ENCODE results near the genes CCM2L and BPIFA3.

- PRO-cap = no peak
- RAMPAGE, long total RNA, 4 experiments = no peak in any of the 4 experiments
Observed at GRCh38 chr20:31720606-31720837, 2.1 kb downstream of the BCL2L1 start.

DNA sequence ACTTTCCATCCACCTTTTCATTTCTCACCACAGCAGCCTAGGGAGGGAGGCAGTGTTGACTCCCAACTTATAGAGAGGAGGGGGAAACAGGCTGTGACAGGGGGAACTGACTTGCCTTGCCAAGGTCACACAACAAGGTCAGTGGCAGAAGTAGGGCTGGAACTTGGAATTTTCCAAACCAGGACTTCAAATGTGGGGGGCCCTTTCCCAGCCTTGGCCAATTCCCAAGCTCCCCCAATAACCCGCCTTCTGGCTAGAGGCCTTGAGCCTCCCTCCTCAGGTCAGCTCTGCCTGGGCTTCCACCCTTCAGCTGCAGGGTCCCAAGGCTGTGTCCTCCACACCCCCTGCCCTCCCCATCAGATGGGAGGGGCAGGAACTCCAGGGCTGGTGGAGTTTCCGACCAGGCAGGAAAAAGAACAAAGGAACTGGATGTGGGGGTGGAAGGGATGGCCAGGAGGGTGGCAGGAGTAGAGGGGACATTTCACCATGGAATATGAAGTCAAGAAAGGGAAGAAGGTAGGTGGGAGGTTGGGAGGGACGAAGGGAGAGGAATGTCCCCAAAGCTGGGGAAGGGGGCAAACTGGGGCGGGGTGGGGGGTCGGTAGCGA is at the start of gene CCM2L:
TSS of gene CCM2L (plus strand) at position 470 of the 608 bp plus-strand sequence.
- PRO-cap = no peak
- RAMPAGE, long total RNA, 4 experiments = start-site peak on the plus strand in 2 of 4 experiments, centred at positions 455 to 480 of the sequence, 13 to 18 reads per replicate

GRCh38 chr20:32052549-32053429 is 747 bp downstream of the HCK start:
- PRO-cap = no peak
- RAMPAGE, long total RNA, 4 experiments = no peak in any of the 4 experiments

- PRO-cap = no peak
- RAMPAGE, long total RNA, 4 experiments = no peak in any of the 4 experiments
Observed at GRCh38 chr20:32205465-32206295, 1.9 kb downstream of the PLAGL2 start.

GRCh38 chr20:32209833-32210453 is 2.3 kb downstream of the POFUT1 start:
- PRO-cap = no peak
- RAMPAGE, long total RNA, 4 experiments = no peak in any of the 4 experiments

DNA sequence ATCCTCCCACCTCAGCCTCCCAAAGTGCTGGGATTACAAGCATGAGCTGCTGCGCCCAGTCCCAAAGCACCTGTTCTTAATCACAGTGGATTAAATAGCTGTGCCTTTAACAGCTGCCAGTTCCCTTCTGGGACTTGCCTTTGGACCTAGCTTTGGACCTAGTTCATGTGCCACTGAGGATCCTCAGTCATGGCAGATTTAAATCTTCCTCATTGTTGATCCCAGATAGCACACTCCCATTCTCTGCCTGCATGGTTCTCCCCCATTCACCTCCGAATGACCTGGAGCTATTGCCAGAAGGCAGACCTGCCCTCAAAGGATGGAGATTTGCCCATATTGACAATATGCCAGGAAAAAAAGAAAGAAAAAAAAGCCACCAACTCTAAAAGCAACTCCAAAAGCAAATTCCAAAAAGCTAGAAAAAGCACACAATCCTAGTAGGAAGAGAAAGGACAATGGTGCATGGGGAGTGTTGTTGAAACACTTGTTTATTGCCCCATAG is 10.7 kb downstream of the POFUT1 start:
- PRO-cap = no peak
- RAMPAGE, long total RNA, 4 experiments = no peak in any of the 4 experiments

- PRO-cap = no peak
- RAMPAGE, long total RNA, 4 experiments = no peak in any of the 4 experiments
Observed at GRCh38 chr20:32367390-32368330, 9.5 kb downstream of the ASXL1 start.

- PRO-cap = no peak
- RAMPAGE, long total RNA, 4 experiments = no peak in any of the 4 experiments
Observed at GRCh38 chr20:32435645-32436424, 77.7 kb downstream of the ASXL1 start.

DNA sequence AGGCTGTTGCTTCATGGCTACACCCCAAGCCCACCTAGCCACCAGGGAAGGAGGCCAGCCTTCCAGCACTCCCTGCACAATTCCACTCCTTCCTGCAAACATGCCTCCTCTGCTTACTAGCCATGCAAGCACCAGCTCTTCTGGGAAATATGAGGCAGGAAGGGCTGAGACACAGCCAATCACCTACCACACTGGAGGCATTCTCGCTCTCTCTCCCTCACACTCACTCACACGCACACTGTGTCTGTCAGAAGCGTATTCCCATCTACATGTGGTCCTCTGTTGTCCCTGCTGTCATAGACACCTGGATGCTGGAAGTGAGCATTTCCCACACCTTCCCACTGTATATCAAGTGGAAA is 104.3 kb downstream of the NOL4L start:
- PRO-cap = no peak
- RAMPAGE, long total RNA, 4 experiments = start-site peak on the plus strand in 1 of 4 experiments, centred at position 251 of the sequence, 5 reads per replicate

DNA sequence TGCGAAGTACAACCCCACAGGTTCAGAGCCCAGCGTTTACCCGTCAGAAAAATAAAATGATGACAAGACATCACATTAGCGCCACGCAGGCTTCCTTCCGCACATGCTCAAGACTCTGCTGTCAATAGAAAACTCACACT is 99.9 kb downstream of the NOL4L start:
- PRO-cap = no peak
- RAMPAGE, long total RNA, 4 experiments = no peak in any of the 4 experiments

GRCh38 chr20:32497440-32498350 is 87.4 kb downstream of the NOL4L start:
- PRO-cap = no peak
- RAMPAGE, long total RNA, 4 experiments = no peak in any of the 4 experiments

GRCh38 chr20:32761610-32762295 is 432 bp upstream of the DNMT3B start:
- PRO-cap = no peak
- RAMPAGE, long total RNA, 4 experiments = no peak in any of the 4 experiments

DNA sequence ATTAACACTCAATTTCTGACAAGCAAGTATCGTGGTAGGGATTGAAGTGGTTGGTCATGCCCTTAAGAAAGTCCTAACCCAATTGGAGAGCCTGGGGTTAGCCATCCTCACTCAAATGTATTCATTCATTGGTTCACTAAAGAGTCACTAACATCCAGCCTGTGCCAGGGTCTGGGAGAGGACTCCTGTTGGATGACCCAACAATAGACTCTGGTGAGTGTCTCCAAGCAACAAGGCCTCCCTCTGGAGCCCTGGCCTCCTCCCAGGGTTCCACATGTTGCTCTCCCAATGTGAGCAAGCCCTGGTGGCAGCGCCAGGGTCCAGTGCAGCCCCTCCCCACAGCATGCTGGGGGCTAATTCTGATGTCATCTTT is at the start of gene BPIFA3:
TSS of gene BPIFA3 (plus strand) at position 288 of the 373 bp plus-strand sequence.
- PRO-cap = no peak
- RAMPAGE, long total RNA, 4 experiments = no peak in any of the 4 experiments

- PRO-cap = no peak
- RAMPAGE, long total RNA, 4 experiments = no peak in any of the 4 experiments
Observed at GRCh38 chr20:33235659-33235858, 237 bp upstream of the BPIFA1 start.

- PRO-cap = no peak
- RAMPAGE, long total RNA, 4 experiments = no peak in any of the 4 experiments
Observed at GRCh38 chr20:33610890-33611910, 50.9 kb upstream of the C20orf144 start.

DNA sequence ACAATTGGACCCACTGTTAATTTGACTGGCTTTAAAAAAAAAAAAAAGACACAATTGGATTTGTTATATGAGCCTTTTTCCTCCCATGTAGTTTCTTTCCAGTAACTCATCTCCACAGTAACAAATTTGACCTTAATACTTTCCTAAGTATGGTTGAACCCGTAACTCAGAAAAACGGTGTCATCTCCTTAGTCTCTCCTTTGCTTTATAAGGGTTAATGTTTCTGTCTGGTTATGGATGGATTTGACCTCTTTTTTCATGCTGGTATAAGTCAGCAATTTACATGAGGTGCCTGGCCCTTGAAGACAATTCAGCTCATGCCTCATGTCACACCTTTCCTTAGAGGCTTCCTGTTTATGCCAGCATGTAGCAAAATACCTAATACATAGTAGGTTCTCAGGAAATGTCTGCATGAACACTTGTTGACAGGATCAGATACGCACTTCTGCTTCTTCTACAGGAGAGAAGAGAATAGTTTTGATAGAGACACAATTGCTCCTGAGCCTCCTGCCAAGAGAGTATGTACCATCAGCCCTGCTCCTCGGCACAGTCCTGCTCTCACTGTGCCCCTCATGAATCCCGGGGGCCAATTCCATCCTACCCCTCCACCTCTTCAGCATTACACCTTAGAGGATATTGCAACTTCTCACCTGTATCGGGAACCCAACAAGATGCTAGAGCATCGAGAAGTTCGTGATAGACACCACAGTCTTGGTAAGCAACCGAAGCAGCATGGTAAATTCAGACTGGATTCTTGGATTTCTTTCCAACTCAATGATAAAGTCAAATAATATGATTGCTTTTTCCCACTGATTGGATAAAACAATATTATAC is 37.6 kb upstream of the C20orf144 start:
- PRO-cap = no peak
- RAMPAGE, long total RNA, 4 experiments = no peak in any of the 4 experiments

- PRO-cap = no peak
- RAMPAGE, long total RNA, 4 experiments = no peak in any of the 4 experiments
Observed at GRCh38 chr20:33639841-33640669, 22.1 kb upstream of the C20orf144 start.

DNA sequence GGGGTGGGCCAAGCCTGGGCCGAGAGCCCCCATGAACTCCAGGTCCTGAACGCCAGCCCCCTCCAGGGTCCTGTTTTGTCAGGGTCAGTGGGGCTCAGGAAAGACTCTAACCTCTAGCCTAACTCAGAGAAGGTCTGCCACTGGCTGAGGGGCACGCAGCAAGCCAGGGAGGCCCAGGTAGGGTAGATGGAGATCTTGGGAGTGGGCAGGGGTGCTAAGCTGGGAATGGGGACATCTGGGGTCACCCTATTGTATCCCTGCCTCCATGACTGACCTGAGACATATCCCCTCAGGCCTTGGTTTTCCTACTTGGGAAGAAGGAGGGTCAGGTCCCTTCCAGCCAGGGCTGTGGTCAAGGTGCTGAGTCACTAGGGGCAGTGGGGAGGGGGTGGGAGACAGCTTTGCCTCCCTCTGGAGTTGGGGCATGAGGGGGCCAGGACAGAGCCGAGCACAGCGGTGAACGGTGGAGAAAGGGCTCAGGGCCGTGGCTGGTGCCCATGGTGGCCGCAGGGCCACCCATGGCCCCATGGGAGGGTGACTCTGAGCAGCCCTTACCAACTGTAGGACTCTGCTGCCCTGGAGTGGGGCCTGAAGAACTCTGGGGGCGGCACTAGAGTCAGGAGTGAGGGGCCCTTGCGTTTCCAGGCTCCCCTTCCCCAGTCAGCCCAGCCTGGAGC is 844 bp downstream of the NECAB3 start:
- PRO-cap = no peak
- RAMPAGE, long total RNA, 4 experiments = no peak in any of the 4 experiments

DNA sequence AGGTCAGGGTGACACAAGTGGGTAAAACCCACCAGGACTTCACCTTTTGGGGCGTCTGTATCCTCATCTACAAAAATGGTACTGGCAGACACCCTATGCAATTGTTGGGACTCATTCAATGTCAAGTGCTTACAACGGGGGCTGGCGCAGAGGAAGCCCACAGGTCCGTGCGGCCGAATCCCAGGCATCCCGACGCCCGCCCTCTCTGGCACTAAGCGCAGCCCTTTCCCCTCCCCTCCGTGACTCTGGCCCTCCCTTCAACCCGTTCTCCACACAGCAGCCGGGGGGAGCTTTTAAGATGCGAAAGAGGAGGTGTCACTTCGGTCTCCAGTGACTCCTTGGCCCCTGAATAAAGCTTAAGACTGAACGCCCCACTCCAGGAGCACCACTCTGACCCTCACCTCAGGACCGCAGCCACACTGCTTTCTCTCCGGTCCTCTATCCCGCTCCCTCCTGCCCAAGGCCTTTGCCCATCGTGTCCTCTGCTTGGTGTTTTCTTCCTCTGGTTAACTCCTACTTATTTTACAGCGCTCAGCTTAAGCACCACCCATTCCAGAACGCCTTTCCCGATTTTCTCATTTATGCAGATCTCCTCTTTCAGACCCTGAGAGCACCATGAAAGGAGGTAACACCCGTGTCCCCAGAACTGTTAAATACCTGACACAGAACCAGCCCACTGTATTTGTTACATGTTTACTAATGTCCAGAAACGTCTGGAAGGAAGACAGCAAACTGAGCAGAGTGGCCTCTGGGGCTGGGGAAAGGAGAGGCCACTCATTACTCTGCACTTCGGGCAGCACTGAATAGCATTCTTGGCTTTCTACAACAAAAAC is 653 bp upstream of the NECAB3 start:
- PRO-cap = no peak
- RAMPAGE, long total RNA, 4 experiments = no peak in any of the 4 experiments

- PRO-cap = no peak
- RAMPAGE, long total RNA, 4 experiments = no peak in any of the 4 experiments
Observed at GRCh38 chr20:33792923-33793598, 18.1 kb upstream of the CHMP4B start.